GM06990 (cell line): ENCODE measurements around a stretch of chr2.

GRCh38 chr2:28275885-28276731 is 116.5 kb upstream of the FOSL2 start:
- RRBS, result no CpG with 5 or more reads among the region's 12 CpGs

GRCh38 chr2:28289276-28289908 is 103.3 kb upstream of the FOSL2 start:
- RRBS, result no CpG with 5 or more reads among the region's 7 CpGs

GRCh38 chr2:28338698-28339620 is 53.7 kb upstream of the FOSL2 start:
- RRBS, result no CpG with 5 or more reads among the region's 16 CpGs

GRCh38 chr2:28378651-28378845 is 14.1 kb upstream of the FOSL2 start:
- RRBS, result no CpG with 5 or more reads among the region's 2 CpGs

DNA sequence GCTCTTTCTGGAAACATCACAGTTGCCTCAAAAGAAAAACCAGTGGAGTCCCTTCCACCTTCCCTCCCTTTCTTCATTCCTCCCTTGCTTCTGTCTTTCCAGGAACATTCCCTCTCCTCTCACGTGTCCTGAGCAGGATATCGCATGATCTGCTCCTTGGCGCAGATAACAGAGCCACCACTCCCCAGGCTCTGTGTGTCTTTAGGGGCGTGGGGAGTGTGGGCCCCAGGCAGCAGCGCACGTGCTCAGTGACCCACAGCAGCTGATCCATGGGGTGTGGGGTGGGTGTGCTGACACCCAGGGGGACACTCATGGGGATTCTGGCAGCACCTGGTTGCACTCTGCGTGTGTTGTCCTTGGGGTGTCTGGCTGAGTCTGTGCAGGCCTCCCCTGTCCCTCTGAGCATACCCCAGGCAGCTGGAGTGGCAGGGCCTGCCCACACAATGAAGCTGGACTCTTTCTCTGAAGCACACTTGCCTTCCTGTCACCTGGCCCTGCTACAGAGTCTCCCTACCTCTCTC is 9.9 kb upstream of the FOSL2 start:
- RRBS, result no CpG with 5 or more reads among the region's 7 CpGs

DNA sequence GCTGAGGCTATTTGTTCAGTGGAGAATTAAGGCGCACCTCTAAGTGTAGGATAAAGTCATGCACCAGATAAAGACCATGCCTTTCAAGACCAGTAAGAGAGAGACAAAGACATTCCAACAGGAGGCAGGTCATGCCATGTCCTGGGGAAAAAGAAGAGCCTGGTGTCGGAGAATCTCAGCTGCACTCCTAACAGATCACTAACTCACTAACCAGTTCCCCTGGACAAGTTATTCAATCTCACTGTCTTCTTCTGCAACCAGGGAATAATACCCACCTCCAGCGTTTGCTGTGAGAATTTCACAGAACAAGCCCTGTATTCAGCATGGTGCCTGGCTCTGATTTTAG is 3.1 kb upstream of the FOSL2 start:
- RRBS, result no CpG with 5 or more reads among the region's 3 CpGs

- RRBS, result no CpG with 5 or more reads among the region's 1 CpG
Observed at GRCh38 chr2:28400975-28401302, 8.3 kb downstream of the FOSL2 start.

GRCh38 chr2:28406530-28407478 is 14.1 kb downstream of the FOSL2 start:
- RRBS, result 62% methylated on average over 3 of the region's 10 CpGs

GRCh38 chr2:28412909-28413818 is 20.5 kb downstream of the FOSL2 start:
- RRBS, result 100% methylated on average over 1 of the region's 21 CpGs

- RRBS, result no CpG with 5 or more reads among the region's 11 CpGs
Observed at GRCh38 chr2:28423121-28423573, 30.5 kb downstream of the FOSL2 start.

DNA sequence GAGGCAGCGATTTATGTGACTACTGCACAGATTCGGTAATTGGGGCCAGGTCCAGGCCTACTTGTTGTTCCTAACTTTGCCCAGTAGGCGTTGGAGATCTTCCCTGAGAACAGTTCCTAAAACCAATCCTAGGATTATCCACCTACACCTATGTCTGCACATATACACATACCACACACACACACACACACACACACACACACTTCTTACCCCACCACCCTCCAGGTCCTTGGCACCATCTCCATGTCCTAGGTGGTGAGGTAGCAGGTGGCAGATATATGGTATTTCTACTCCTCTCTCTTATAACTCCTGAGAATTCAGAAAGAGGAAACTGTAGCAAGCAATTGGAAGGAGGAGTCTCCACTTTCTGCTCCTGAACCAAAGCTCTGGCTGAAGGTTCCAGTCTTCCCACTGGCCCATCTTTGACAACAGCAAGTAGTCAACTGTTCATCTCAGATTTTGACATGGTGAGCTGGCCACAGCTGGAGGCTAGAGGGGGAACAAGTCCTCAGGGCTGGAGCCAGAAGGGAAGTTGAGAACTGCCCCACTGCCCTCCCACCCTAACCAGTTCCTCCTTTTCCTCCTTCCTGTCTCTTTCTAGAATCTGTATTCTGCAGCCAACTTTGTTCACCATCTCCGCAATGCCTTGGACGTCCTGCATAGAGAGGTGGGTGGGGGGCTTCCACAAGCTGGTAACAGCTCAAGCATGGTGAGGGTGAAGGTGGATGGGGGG is 105.6 kb downstream of the PLB1 start:
- RRBS, result no CpG with 5 or more reads among the region's 5 CpGs

DNA sequence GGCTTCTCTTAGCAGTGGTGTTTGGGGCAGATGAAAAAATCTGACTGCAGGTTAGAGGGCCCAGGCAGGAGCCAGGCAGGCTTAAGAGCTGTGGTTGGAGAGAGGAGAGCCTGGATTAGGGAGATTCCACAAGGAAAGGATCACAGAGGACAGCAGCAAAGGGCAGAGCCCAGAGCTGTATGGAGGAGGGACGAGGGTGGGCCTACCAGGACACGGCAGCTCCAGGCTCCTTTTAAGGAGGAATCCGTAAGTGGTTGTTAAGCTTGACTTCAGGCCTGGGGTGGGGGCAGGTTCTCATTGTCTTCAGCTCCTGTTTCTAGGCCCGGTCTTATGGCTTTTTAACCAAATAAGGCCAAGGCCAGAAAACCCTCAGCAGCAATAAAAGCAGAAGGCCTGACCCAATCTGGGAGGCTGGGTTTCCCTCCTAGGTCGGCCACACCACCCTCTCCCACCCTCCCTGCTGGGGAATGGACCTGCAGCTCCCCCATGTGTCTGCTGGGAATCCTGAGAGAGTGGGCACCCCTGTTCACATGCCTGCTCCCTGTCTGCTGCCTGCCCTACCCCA is 111.1 kb downstream of the PLB1 start:
- RRBS, result no CpG with 5 or more reads among the region's 5 CpGs

- RRBS, result no CpG with 5 or more reads among the region's 3 CpGs
Observed at GRCh38 chr2:28613036-28613790, 117.4 kb downstream of the PLB1 start.

DNA sequence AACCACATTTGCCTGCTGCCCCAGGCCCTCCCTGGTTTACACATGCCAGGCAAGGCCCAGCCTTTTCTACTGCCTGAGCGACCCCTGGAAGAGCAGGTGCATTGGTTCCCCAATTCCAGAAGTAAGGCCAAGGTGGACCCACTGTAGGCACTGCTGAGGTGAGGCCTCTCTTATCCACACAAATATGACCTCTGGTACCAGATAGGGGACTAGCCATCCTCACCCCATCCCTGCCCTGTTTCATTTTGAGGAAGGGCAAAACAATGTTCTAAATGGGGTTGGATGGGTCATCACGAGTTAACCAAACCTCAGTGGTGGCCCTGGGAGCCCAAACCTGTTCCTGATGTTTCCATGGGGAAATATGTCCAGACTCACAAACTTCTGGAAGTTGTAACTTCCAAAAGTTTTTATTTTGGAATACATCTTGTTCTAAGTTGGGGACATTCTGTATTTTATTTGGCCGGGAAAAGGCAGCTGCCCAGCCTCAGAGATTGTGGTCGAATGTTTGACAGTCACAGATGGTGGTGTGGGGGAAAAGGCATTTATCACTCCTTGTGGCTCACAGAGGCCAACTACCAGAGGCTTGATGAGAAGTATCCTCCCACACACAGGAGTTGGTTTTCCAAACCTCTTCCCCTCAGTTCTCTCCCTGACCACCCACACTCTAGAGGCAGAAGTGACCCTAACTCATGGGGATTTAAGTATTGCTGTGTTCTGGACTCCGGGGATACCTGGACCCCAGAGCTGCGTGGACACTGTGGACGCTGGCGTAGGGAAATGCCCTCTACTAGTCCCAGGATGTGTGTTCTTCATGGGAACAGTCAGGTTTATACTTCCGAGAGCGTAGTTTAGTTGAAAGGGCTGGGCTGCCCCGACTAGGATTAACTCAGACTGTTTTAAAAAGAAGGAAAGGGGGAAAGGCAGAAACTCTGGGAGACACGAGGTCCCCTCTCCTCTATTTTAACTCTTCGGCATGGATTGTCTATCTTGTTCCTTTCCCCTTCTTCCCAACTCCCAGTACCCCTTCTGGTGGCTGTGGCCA is 124.7 kb upstream of the PPP1CB start:
- RRBS, result no CpG with 5 or more reads among the region's 13 CpGs

- RRBS, result no CpG with 5 or more reads among the region's 22 CpGs
Observed at GRCh38 chr2:28643772-28644796, 107.5 kb upstream of the PPP1CB start.

DNA sequence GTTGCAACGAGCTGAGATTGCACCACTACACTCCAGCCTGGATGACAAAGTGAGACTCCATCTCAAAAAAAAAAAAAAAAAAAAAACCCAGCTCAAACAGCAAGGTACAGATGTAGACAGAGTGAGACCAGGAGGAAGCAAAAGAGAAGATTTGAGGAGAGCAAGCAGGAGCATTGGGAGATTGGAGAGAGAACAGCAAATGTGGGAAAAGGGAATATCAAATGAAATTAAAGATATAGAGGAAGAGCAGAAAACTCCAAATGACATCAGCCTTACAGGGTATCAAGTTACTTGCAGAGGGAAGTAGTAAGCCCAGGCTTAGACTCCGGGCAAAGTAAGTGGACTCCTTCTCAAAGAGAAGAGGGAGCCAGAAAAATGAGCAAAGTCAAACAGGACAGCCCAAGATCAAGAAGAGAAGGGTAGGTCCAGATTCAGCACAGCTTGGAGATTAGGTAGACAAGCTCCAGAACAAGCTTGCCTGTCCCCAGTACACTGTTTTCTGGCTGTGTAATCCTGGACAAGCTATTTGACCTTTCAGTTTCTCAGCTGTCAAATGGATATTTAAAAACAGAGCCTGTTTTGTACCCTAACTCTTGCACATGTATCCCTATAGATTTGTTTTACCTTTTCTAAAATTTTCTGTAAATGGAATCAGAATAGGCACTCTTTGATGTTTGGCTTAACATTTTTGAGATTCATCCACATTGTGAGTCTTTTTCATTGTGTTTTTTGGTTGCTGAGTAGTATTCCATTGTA is 93.1 kb upstream of the PPP1CB start:
- RRBS, result no CpG with 5 or more reads among the region's 2 CpGs

- RRBS, result 2% methylated on average over 5 of the region's 20 CpGs
Observed at GRCh38 chr2:28750455-28751372, 916 bp upstream of the PPP1CB start.

DNA sequence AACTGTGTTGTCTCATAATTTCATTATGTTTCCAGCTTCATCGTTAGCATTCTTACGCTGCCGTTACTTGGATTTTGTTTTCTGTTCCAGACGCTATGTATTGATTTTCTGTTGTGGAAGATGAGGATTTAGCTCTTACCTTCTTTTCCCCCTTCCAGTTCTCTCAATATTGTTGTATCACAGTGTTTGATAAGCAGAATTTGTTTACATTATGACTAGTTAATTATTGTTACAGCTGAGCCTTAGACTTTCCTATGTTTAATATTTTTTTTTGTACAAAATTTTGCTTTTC is 14.1 kb downstream of the WDR43 start:
- RRBS, result no CpG with 5 or more reads among the region's 4 CpGs

DNA sequence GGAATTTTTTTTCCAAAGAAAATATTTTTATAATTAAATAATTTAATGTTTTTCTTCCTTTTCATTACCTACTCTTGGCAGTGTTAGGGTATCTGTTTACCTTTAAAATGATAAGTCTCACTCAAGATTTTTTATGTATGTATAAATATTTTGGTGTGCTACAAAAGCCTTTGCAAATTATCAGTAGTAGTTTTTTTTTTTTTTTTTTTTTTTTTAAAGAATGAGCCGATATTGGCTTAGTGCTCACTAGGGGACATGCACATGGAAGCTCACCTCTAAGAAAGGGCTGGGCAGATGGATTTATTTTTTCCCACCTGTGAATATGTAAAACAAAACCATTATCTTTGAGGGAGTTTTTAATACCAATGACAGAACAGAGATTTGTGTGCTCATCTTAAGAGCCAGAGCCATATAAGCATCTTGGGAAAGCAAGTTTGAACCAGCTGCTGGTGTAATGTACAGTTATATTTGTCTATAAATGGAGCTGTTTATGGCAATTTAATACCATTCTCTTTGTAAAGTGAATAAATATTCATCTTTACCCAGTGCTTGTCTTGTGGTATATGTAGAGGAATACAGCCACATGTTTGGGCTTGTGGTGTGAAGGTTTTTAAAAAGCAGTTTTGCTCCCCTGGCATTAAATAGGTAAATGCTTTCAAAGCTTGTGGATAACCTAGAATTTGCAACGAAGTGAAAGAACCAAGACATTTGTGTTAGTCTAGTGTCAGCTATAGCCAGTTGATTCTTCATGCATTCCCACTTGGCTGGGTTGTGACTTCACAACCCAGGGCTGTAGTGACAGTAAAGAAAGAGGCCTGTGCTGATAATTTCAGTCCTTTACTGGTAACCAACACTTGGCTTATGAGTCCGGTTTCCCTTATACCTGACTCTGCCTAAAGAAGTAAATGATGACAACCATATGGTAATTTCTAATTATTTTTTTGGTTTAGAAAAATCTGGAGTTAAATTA is 33.1 kb upstream of the TOGARAM2 start:
- RRBS, result no CpG with 5 or more reads among the region's 3 CpGs

DNA sequence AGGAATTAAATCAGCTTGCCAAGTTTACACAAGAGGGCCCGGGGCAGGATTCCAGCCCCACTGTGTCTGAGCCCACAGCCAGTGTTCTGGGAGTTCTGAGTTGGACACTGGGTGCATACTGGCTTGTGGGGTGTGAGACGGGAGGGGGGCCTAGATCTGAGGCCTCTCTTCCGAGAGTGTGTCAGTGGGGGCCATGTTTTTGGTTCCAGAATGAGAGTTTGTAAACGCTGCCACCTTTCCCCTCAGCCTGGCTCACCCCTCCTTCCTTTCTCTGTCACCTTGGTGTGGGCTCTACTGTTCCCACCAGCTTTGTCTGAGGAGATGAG is 10.1 kb downstream of the TOGARAM2 start:
- RRBS, result 35% methylated on average over 1 of the region's 4 CpGs